Osteocyte (in vitro differentiated cells): ENCODE results near the genes STARD9, TTBK2 and UBR1.

DNA sequence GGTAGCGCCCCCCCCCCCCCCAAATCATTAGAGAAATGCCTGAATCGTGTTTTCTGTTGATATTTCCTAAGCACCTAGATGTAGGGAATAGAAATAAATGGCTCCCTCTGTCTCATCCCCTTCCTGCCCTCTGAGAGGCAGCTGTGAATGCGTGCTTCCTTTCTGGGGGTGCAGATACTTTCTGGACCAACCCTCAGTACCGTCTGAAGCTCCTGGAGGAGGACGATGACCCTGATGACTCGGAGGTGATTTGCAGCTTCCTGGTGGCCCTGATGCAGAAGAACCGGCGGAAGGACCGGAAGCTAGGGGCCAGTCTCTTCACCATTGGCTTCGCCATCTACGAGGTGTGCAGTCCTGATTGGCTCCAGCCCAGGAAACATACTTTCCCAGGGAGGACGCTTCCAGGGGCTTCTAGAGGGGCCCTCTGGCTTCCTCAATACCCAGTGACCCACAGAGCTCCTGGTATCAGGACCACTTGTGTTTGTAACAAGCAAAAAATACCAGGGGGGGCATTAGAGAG is 42.2 kb downstream of the CAPN3 start:
- PRO-cap = no peak

DNA sequence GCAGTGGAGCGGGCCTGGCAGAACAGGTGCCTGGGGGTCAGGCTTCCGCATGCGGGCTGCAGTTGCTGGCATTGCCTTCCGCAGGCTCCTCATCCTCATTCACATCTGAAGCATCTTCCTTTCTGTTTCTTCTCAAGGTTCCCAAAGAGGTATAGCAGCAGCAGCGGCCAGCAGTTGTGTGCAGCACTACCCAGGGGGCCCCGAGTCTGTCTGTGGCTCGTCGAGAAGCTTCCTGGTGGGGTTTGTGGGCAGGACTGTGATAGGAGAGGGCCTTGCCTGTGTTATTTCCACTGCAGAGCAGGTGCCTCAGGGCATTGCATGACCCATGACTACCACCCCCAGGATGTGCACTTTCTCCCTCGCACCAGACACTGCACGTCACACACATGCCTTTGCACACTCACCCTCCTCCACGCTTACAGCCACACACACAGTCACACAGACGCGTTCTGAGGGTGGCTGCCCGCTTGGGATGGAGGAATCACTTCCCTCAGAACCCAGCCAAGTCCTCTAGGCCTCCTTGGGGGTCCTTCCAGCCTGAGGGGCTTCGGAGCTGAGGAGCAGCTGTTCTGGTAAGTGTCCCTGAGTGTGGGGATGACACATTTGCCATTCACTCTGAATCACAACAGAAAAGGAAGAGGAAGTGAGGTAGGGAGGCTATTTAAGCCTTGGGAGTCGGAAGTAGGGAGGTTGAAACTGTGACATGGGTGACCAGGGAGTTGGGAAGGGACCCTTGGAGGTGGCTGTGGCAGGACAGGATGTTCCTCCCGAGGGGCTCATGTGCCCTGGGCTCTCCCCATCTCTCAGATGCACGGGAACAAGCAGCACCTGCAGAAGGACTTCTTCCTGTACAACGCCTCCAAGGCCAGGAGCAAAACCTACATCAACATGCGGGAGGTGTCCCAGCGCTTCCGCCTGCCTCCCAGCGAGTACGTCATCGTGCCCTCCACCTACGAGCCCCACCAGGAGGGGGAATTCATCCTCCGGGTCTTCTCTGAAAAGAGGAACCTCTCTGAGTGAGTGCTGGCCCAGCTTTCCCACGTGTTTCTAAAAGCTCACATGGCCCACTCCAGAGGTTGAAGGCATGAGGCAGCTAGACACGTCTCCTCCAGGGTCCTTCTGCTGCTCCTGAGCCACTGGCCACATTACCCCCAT is 43.1 kb downstream of the CAPN3 start:
- PRO-cap = no peak

- PRO-cap = no peak
Measured at GRCh38 chr15:42493537-42494062, 1.8 kb upstream of the SNAP23 start.

DNA sequence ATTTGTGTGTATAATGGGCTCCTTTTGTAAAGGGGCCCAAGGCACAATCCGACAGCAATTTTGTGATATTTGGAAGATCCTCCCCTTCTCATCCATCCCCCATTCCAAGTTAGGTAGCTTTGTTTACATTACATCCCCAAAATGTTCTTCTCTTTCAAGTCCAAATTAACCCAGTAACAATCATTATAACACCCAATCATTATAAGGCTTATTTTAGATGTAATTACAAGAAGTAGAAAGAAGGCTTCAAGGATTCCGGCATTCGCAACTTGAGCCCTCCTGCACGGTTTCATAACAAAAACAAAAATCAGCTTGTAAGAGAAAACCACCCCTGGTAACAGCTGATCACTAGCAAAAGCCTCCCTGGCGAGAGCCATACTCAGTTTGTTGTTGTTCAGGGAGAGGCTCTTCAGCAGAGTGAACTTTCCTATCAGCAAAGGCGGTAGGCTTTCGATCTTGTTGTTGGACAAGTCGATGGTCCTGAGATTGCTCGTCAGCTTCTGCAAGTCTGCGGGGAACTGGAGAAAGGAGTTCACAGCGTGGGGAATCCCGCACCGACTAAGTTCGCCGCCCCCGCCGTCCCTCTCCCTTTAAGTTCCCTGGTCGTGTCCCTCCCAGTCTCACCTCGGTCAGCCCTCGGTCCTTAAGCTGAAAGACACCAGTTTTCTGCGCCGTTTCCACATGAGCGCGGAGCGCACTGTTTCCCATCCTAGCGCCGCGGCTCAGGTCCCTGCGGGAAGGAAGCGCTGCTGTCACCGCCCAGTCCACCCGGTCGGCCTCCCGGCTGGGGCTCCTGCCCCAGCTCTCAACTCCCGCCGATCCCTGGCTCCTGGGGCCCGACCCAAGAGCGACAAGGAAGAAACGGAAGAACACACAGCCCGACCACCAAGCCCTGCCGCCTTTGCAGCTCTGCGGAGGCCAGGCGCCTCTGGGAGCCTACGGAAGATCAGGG is 590 bp downstream of the LRRC57 start:
- PRO-cap = unidirectional peak, plus-strand start at position 376 of the sequence; bidirectional peak, plus-strand start at position 623 of the sequence, minus-strand start at position 592 of the sequence

GRCh38 chr15:42575533-42576174 is at the start of gene STARD9:
Gene STARD9 (plus strand): TSS chr15:42575606.
- PRO-cap = bidirectional peak, plus-strand start at chr15:42575681, minus-strand start at chr15:42575450

- PRO-cap = no peak
Measured at GRCh38 chr15:42605203-42605645, 29.8 kb downstream of the STARD9 start.

- PRO-cap = no peak
Measured at GRCh38 chr15:42885367-42885813, 35.2 kb downstream of the TTBK2 start.

DNA sequence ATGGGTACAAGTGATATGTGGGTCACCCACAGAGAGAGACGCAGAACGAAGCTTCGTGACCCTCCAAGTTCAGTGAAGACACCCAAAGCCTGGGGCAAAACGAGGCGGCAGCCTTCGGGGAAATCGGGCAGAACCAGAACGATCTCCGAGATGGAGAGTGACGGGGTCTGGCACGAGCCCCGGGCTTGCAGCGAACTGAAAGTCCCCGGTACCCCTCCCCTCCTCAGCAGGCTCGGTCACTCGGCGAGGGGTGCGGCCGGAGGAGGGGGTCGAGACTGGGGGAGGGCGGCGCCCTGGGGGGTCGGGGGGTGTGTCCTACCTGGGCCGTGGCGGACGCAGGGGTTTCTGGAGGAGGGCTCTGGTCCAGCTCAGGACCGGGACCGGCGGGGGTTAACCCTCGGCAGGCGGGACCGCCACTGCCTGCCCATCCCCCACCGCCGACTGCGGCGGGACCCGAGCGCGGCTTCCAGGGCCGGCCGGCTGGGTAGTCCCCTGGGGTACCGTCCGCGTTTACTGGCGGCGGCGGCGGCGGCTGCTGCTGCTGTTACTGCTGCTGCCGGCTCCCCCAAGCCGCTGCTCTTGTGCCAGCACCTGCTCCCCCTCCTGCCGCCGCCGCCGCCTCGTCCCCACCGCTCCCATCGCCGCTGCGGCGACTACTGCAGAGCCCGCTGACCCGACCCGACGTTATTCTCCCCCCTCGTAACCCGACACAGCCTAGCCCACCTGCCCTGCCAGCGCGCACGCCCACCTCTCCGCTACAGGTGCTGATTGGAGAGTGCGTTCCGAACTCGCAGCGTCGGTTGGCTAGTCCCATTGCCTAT is at the start of gene TTBK2:
TTBK2 (minus strand) TSS at position 660 of the 821 bp plus-strand sequence.
- PRO-cap = bidirectional peak, plus-strand start at position 138 of the sequence, minus-strand start at position 159 of the sequence; bidirectional peak, plus-strand start at position 329 of the sequence, minus-strand start at position 197 of the sequence; bidirectional peak, plus-strand start outside the sequence, minus-strand start at position 658 of the sequence

- PRO-cap = bidirectional peak, plus-strand start at chr15:43106231, minus-strand start at chr15:43106035
Measured at GRCh38 chr15:43105784-43106558, at the start of gene UBR1. Gene UBR1 (minus strand): TSS chr15:43106038.

DNA sequence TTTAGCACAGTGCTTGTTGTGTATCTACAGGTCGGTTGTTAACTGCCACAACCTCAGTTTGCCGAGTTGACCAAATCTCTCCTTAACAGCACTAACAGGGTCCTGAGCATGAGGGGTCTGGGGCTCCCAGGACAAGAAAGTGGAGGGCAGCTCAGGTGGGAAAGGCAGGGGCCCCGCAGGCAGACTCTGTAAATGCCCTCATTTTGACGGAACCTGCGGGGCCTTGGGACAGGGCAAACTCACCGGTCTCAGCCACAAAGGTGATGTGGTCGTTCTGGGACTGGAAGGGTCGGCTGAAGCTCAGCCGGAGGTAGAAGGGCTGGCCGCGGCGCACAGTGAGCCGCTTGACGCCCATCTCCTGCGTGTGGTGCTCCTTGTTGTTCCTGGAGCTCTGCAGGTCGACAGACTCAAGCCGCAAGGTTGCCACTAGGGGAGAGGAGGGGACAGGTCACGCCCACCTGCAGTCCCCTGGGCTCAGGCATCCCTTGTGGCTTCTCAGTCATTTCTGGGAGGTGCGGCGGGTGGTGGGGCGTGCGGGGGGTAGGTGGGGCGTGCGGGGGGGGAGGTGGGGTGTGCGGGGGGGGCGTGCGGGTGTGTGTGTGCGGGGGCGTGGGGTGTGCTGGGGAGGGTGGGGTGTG is 8.7 kb downstream of the TGM7 start:
- PRO-cap = no peak

DNA sequence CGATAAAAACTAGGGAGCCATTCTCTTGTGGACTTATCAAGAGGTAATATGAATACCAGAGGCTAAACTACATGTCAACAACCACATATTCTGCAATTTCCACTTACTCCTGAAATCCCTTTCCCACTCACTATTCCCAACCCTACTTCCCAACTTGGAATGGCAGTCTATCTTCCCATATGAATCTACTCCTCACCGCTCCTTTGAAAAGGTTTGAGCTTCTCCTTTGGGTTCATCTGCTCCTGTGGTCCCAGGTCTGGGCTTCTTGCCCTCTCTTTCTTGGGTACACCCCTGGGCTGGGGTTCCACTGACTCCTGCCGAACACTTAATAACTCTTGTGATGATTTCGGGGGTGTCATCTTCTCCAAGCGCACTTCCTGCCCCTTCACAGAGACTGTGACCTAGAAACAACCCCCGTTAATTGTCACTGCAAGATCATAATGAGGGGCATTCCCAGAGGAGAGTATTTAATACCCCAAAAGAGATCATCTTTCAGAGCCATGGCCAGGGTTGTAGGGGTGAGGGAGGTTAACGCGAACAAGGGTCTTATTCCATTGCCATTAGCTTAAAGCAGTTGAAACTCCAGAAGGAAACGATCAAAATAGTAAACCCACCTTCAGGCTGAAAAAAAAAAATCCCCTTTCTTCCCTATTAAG is 2.0 kb downstream of the ZSCAN29 start:
- PRO-cap = no peak

DNA sequence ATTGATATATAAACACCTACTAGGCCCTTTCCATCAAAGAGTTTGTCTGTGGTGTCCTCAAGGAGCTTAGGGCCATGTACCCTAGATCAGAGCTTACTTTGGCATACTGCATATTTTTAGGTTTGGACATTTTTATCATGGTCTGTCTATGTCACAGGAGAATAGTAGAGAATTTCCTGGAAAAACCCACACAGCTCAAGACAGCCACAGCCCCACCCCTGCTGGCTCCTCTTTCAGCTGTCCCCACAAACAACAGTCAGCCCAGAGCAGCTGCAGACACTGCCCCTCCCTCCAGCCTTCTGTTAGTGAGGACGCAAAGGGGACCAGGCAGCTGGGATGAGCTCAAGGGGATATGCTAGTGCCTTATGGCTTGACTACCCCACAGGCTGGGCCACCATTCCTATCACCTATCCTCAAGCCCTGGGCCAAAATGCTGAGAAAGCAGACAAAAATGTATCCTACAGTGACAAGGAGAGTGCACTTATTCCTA is 3.2 kb upstream of the MAP1A start:
- PRO-cap = no peak

- PRO-cap = no peak
Measured at GRCh38 chr15:43638828-43639530, 9.7 kb downstream of the CATSPER2 start.

- PRO-cap = no peak
Measured at GRCh38 chr15:43799272-43799658, 755 bp downstream of the SERINC4 start.

GRCh38 chr15:43977104-43977303 is 150.2 kb downstream of the WDR76 start:
- PRO-cap = no peak

- PRO-cap = no peak
Measured at GRCh38 chr15:43998542-43999185, 171.9 kb downstream of the WDR76 start.

DNA sequence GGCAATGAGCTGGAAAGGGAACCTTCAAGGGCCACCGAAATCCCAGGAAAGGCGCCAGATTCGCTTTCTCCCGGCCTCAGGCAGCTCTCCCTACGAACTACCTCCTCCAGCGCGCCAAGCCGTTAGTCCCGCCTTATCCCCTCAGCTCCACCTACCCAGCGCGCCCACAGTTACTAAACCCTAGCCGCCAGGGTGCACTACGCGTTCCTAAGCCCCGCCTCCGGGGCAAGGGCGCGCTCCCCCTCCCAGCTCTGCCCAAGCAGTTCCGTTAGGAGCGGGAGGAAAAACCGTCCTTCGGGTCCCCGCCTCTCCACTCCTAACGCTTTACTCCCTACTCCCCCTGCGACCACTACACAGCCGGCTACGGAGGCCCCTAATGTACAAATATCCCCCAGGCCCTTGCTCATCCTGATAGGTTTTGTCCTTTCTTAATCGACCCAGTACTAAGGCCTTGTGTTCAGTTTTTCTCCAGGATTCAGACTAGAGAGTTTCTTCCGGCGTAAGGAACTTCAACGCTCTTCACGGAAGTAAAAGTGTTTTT is 405 bp upstream of the CTDSPL2 start:
- PRO-cap = bidirectional peak, plus-strand start at position 176 of the sequence, minus-strand start at position 99 of the sequence; bidirectional peak, plus-strand start at position 262 of the sequence, minus-strand start at position 318 of the sequence

- PRO-cap = no peak
Measured at GRCh38 chr15:44565117-44565996, 28.4 kb downstream of the EIF3J start.

DNA sequence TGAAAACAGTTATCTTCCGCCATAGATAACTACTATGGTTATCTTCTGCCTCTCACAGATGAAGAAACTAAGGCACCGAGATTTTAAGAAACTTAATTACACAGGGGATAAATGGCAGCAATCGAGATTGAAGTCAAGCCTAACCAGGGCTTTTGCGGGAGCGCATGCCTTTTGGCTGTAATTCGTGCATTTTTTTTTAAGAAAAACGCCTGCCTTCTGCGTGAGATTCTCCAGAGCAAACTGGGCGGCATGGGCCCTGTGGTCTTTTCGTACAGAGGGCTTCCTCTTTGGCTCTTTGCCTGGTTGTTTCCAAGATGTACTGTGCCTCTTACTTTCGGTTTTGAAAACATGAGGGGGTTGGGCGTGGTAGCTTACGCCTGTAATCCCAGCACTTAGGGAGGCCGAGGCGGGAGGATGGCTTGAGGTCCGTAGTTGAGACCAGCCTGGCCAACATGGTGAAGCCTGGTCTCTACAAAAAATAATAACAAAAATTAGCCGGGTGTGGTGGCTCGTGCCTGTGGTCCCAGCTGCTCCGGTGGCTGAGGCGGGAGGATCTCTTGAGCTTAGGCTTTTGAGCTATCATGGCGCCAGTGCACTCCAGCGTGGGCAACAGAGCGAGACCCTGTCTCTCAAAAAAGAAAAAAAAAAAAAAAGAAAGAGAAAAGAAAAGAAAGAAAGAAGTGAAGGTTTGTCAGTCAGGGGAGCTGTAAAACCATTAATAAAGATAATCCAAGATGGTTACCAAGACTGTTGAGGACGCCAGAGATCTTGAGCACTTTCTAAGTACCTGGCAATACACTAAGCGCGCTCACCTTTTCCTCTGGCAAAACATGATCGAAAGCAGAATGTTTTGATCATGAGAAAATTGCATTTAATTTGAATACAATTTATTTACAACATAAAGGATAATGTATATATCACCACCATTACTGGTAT is 1.3 kb downstream of the B2M start:
- PRO-cap = bidirectional peak, plus-strand start at position 497 of the sequence, minus-strand start at position 323 of the sequence

- PRO-cap = no peak
Measured at GRCh38 chr15:44726988-44727366, 9.4 kb upstream of the TRIM69 start.